Measurements from ENCODE around the gene PTPN14.

DNA sequence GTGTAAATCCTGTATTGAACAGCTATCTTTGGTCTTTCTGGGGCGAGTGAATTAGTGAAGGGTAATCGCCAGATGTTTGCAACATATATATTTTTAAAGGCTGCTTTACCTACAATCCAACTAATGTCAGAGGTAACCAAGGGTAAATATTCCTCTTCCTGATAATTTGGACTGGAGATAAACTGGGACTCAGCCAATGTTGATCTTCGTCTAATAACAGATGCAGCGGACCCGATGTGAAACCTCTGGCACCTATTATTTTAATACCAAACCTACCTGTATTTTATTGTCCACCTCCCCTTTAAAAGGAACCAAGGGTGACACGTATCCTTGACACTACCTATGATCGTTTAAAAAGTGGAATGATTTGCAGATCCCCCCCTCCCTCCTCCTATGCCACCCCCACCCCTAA, 741 bp upstream of the PROX1 start:
- PRO-cap = no peak
- RAMPAGE, long total RNA, 3 experiments = no peak in any of the 3 experiments

GRCh38 chr1:213988586-213989367, 1.0 kb downstream of the PROX1 start:
- PRO-cap = bidirectional peak, plus-strand start at chr1:213988752, minus-strand start at chr1:213988723; unidirectional peak, minus-strand start at chr1:213989302
- RAMPAGE, long total RNA, 3 experiments = no peak in any of the 3 experiments

DNA sequence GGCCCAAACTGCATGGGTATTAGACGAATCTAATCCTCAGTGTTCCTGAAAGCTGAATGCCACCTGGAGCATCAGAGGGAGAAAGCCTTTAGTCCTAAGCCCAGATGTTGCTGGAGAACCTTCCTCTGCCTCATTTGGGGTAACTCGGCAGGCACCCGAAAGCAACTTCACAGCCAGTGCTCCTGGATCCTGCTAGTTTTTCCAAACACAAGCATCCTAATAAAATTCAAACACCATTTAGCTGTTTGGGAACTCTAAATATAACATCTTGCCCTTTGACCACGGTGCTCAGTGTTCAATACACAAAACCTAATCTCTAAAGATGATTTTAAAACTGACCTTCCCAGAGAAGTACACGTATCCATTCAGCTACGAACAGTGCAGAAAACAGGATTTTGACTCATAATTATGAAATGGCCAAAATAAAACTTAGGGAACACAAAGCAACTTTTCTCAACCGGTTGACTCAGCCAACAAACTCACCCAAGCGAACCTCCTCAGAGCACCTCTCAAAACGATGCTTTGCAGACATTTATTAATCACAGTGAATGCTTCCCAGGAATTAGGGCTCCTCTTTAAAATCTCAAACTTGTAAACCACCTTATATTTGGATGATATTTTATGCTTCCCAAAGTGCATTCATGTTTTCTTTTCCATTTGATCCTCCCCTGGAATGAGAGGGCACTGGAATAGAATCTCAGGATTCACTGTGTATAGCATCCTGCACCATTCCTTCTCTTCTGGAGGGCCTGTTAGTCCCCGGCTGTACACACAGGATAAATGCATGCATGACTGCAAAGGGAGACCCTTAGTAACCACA, 40.5 kb downstream of the PROX1 start:
- PRO-cap = no peak
- RAMPAGE, long total RNA, 3 experiments = no peak in any of the 3 experiments

- PRO-cap = no peak
- RAMPAGE, long total RNA, 3 experiments = no peak in any of the 3 experiments
Measured at GRCh38 chr1:214318814-214319481, 38.0 kb downstream of the SMYD2 start.

DNA sequence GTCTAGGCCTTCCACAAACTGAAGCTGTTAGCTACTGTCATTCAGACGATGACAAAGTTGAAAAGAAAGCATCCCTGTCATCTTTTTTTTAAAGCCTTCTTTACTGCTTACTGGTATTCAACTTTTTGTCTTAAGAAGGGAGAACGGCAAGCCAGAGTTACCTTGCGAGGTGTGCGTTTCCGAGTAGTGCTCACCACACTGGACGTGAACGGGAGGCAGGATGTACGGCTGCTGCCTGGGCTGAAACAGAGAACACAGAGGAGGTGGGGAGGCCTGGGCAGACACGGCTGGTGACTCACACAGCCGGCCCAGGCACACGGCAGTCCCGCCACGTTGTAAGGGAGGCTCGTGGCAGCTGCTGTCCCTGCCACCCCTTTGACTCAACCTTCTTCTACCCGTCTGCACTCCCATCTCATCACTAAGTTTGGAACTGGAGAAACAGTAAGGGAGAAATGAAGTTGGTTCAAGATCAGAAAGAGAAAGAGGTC, 105.8 kb downstream of the SMYD2 start:
- PRO-cap = unidirectional peak, minus-strand start at position 247 of the sequence
- RAMPAGE, long total RNA, 3 experiments = no peak in any of the 3 experiments

- PRO-cap = no peak
- RAMPAGE, long total RNA, 3 experiments = no peak in any of the 3 experiments
Measured at GRCh38 chr1:214550904-214551168, 566 bp downstream of the PTPN14 start.

- PRO-cap = bidirectional peak, plus-strand start at chr1:214551909, minus-strand start at chr1:214551747
- RAMPAGE, long total RNA, 3 experiments = no peak in any of the 3 experiments
Measured at GRCh38 chr1:214551169-214552164, at the start of gene PTPN14. Gene PTPN14, minus strand, starts transcription at chr1:214551602.

GRCh38 chr1:214646748-214647845, 44.1 kb downstream of the CENPF start:
- PRO-cap = no peak
- RAMPAGE, long total RNA, 3 experiments = no peak in any of the 3 experiments

DNA sequence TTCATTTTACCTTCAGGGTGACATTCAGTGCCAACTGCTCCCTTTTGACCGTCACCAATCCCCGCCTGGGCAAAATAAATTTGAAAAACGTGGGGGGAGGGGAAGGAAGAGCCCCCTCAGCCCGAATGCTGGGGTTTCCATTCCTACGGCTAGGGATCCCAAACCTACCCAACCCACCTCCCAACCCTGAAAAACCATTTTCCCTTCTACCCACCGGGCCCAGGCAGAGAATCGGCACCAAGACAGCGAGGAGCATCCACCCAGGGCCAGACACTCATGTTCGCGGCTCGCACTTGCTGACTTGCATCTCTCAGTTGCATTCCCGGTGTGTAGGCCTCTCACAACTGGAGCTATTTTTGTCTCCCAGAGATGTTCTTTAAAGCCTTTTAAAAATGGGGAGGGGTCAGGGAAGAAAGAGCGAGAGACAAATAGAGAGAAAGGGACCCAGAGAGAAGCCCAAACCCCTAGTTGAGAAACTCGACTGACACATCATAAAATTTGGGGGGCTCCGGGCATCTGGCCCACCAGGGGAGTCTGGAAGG, 367.1 kb upstream of the ESRRG start:
- PRO-cap = no peak
- RAMPAGE, long total RNA, 3 experiments = no peak in any of the 3 experiments

DNA sequence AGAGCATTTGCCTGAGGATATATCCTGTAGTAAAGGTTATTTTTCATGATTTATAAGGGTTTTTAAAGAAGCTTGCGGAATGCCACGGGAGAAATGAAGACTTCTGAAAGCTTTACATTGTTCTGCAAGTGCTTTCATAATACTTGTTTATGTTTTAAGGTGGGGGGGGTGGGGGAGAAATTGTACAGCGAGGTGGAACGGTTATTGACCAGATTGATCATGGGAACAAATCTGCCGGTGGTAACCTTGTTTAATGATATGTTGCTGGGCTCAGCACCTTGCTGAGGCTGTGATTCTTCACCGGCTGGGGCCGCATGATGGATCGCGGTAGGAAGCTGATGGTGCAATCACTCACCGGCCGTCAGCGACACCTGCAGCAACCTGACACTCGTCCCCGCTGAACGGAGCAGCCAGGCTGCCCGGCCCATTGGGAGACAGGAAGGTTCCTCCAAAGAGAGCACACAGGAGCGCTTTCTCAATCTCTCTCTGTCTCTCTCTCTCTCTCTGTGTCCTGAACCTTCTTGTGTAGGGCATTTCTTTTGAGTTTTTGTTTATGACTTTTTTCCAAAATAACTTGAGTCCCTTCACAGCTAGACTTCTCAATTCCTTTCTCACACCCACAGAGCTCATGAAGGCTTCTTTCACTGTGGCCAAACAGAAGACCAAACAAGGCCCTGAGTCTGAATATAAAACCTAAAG, 128.5 kb upstream of the RRP15 start:
- PRO-cap = no peak
- RAMPAGE, long total RNA, 3 experiments = no peak in any of the 3 experiments

DNA sequence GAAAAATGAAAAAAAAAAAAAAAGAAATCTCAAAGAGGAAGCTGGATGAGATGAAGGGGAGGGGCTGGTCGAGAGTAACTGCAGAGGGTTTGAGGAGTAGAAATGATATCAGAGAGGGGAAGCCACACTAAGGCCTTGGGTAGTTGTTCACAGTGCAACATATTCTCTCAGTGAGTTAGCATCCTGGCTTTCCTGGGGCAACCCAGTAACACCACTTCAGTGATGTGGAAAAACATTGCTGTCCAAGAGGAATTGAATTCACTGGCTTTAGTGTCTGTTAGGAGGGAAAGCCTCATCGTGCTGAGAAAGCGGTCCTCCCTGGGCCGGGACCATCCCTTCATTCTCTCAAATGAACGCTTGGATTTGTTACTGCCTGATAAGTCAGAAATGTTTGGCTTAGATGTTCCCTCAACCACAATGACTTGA, 12.1 kb downstream of the TGFB2 start:
- PRO-cap = no peak
- RAMPAGE, long total RNA, 3 experiments = no peak in any of the 3 experiments

- PRO-cap = no peak
- RAMPAGE, long total RNA, 3 experiments = no peak in any of the 3 experiments
Measured at GRCh38 chr1:218480149-218480566, 135.0 kb downstream of the TGFB2 start.

GRCh38 chr1:218498053-218499130, 153.3 kb downstream of the TGFB2 start:
- PRO-cap = no peak
- RAMPAGE, long total RNA, 3 experiments = no peak in any of the 3 experiments

DNA sequence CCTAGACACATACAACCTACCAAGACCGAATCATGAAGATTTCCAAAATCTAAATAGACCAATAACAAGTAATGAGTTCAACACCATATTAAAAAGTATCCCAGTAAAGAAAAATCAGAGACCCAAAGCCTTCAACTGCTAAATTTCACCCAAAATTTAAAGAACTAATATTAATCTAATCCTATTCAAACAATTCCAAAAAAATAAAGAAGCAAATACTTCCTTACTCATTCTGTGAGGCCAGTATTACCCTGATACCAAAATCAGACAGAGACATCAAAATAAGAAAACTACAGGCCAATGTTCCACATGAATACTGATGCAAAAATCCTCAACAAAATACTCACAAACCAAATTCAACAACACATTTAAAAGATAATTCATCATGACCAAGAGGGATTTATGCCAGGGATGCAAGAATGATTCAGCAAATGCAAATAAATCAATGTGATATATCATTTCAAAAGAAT, 81.7 kb upstream of the LYPLAL1 start:
- PRO-cap = no peak
- RAMPAGE, long total RNA, 3 experiments = no peak in any of the 3 experiments

DNA sequence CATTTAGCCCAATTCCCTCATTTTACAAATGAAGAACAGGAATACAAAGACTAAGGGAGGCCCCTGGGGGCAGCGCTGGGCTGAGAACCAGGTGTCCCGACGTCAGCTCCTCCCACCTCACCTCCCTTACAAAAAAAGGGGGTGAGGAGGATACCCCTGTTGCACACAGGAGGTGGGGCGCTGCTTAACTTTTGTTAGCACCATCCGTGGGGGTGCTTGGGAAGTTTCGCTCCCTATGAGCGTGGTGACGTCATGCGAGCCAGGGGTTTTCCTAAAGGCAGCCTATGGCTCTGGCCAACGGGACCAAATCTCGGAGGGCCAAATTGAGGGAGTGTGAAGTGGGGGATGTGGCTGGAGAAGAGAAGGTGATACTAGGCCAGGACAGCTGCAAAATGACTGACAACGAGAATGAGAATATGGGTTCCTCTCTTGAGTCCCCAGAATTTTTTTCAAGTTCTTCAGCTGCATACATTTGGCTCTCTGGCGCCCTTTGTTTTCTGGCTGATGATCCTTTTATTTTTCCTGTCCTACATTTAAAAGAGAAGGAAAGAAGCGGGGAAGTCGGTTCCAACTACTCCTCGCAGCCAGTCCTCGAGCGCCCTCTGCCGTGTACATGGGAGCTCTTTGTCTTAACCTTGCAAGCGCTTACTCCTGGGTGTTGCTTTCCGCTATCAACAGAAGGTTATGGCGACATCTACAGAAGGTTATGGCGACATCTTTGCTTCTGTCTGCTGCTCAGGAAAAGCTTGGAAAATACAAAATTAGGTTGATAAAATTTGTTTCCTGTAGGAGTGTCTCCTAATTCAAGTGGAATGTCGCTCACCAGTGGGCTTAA, 47.9 kb upstream of the ZC3H11B start:
- PRO-cap = no peak
- RAMPAGE, long total RNA, 3 experiments = no peak in any of the 3 experiments

DNA sequence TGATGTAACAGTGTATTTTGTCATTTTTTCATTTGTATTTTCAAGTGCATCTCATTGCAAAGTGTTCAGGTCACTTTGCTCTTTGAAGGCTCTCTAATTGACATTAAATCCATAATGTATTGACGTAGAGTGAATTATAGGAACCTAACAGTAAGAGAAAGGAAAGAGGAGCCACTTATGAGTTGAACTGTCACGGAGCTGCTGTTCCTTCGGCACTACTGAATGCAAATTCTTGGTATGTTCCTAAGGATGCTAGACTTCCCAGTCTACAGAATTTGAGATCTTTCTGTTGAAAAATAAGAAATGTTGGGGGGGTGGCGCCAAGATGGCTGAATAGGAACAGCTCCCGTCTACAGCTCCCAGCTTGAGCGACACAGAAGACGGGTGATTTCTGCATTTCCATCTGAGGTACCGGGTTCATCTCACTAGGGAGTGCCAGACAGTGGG, 89.3 kb downstream of the SLC30A10 start:
- PRO-cap = no peak
- RAMPAGE, long total RNA, 3 experiments = no peak in any of the 3 experiments

DNA sequence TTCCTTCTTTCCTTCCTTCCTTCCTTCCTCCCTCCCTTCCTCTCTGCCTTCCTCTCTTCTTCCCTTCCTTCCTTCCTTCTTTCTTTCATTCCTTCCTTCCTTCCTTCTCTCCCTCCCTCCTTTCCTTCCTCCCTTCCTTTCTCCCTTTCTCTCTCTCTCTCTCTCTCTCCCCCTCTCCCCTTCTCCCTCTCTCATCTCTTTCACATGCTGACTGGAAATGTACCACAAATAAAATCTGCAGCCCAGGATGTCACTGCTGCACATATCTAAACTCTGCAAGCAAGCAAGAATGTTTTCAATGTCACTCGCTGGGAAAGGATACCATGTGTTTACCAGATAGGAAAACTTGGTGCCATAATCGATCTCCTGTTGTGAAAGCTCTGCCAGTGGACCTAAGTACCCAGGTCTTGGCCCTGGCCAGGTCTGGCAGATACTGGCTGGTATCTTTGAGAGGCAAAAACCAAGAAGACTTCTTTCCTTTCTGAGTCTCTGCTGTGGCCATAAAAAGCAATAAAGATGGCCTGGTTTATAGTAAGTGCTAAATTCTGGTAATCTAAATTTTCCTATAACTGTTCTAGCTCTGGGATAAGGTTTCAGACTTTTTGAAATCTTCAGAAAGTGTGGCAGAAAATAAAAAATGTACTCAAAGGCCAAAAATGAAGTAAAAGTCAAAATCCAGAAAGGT, 13.3 kb upstream of the SLC30A10 start:
- PRO-cap = no peak
- RAMPAGE, long total RNA, 3 experiments = no peak in any of the 3 experiments

- PRO-cap = no peak
- RAMPAGE, long total RNA, 3 experiments = no peak in any of the 3 experiments
Measured at GRCh38 chr1:220121959-220122677, 28.2 kb downstream of the IARS2 start.

DNA sequence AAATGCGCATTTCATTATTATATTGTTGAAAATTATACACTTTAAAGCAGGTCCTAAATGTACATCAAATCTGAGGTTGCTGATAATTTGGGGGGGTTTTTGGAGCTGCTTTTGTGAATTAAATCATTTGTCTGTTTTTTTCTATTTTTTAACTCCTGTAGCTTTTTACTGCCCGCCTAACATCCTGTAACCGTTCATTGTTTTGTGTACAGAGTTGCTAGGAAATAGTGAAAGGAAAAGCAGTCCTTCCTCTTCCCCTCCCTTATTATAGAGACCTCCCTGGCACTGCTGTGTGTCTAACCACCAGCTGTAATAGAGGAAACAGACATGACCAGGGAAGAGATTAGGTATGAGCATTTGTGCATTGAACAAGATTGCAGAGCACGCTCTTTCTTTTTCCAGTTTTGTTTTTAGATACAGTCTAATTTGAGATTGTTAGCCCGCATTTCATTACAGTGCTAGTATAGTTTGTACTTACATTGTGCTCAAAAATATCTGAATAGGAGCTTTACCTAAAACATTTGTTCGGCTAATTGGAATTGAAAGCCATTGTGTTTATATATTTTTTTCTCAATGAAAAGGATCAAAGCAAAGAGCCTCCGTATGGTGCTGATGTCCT, 43.5 kb downstream of the IARS2 start:
- PRO-cap = no peak
- RAMPAGE, long total RNA, 3 experiments = no peak in any of the 3 experiments

DNA sequence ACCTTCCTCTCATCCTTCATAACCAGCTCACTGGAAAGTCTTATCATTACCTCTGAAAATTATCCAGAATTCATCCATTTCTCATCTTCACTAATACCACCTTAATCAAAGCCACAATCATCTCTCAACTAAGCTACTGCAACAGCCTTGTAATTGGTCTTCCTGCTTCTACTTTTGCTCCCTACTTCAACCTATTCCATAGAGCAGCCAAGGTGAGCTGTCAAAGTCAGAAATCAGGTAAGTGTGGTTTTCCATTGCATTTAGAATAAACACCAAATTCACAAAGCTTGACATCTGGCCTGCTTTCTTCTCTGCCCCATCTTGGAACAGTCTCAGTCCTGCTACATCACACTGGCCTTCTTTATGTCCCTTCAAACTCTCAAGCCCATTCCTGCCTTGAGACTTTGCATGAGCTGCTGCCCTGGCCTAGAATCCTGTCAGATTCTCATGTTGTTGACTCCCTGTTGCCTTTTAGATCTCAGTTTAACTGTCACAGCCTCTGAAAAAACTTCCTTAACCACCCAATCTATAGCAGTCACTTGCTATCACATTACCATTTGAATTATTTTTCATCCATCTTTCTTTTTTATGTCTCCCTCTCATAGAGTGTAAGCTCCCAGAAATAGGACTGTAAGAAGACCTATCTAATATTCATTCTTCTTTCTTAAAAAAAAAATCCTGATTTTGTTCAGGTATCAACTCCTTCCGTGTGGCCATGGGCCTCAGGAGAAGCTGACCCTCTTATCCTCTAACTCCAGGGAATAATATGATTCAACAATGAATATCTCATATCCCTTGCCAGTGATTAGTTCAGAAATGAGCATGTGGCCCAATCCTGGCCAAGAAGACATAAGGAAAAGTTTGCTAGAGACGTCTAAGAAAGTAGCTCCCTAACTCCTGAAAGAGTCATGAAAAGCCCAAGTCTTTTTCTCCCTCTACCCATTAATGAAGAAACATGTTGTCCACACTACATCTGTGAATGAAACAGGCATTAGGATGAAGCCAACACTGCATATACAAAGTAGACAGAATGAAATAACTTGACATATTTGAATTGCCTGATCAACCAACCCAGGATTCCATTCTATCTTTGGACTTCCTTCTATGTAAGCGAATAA, 41.0 kb downstream of the RAB3GAP2 start:
- PRO-cap = no peak
- RAMPAGE, long total RNA, 3 experiments = no peak in any of the 3 experiments